Adrenal gland (tissue), 7 donors: ENCODE data around the genes RAG2 and TTC17.

GRCh38 chr11:35529993-35530570 is 4.7 kb upstream of the PAMR1 start:
- PRO-cap, 3 experiments, result no peak in any of the 3 experiments
- RAMPAGE, long total RNA, 4 experiments, result no peak in any of the 4 experiments
- RRBS, result no CpG with 5 or more reads among the region's 2 CpGs

DNA sequence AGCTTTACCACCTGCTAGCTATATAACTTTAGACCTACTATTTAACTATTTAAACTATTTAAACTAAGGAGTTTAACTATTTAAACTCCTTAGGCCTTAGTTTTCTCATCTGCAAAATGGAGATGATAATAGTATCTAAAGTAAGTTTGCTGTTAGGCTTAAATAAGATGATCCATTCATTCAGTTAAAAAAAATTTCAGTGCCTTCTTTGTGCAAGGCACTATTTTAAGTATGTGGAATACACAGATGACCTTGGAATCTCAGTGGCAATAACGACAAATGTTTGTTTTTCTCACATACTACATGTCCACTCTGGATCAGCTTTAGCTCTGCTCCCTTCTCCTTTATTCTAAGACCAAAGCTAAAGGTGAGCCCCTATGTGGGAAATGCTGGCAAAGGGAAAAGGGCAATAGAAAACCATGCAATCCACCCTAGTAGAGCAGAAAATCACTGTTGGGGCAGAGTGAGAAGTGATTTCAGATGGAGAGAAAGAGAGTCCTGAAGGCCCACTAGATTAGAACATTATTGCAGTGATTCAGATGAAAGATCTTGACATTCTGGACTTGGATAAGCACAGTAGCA is 100.3 kb downstream of the TRIM44 start:
- PRO-cap, 3 experiments, result no peak in any of the 3 experiments
- RAMPAGE, long total RNA, 4 experiments, result no peak in any of the 4 experiments
- RRBS, result no CpG with 5 or more reads among the region's 1 CpG

GRCh38 chr11:36034499-36035268 is 90.8 kb downstream of the LDLRAD3 start:
- PRO-cap, 3 experiments, result no peak in any of the 3 experiments
- RAMPAGE, long total RNA, 4 experiments, result no peak in any of the 4 experiments
- RRBS, result no CpG with 5 or more reads among the region's 12 CpGs

- PRO-cap, 3 experiments, result peak in 1 of 3 experiments; most common plus-strand start chr11:36288964 (in 1); most common minus-strand start chr11:36288932 (in 1)
- RAMPAGE, long total RNA, 4 experiments, result no peak in any of the 4 experiments
- RRBS, result no CpG with 5 or more reads among the region's 15 CpGs
Measured at GRCh38 chr11:36288745-36289224, 439 bp downstream of the COMMD9 start.

DNA sequence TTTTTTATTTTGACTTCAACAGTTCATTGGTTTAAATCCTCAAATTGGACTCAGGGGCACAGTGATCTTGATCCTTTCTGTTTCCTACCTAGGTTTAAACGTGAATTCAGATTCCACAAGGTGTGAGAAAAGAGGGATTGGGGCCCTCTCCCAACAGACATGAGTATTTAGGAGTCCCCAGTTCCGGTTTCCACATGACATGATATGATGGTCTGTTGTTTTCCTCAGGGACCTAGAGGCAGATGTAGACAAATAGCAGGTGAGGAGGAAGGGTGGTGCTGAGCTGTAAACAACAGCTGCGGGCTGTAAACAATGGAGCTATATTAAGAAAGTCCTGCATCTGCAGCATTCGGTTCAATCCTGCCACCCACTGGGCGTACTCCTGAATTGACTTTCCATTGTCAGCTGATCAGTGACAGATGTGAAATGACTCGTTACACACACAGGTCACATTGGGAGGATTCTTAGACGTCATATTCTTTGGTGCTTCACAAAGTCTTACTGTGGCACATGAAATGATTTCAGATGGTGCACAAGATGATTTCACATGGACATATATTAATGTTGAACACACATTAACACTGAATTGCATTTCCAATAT is 26.9 kb upstream of the RAG1 start:
- PRO-cap, 3 experiments, result no peak in any of the 3 experiments
- RAMPAGE, long total RNA, 4 experiments, result no peak in any of the 4 experiments
- RRBS, result no CpG with 5 or more reads among the region's 7 CpGs

DNA sequence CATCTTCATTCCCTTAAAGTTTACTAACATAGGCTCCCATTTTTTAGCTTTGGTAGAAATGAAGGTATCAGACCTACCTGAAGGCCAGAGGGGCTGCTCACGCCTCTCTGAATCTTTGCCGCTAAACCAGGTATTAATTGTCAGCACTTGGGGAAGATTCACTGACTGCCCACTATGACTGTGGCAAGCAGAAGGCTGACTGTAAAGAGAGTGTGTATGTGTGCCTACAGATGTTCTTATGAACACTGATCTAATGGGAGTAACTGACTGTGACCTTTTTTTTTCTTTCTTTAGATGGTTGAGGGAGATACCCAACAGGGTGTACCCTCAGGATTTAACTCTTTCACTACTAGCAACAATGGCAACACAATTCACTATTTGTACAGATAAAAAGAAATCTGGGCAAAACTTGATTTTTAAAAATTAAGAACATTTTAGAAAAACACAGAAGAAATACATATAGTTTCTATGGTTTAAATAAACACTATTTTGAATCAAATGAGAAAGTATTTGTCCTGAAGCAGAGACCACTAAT is at the start of gene RAG2:
Gene RAG2 (minus strand): TSS at position 212 of the 535 bp plus-strand sequence.
- PRO-cap, 3 experiments, result no peak in any of the 3 experiments
- RAMPAGE, long total RNA, 4 experiments, result no peak in any of the 4 experiments
- RRBS, result no CpG with 5 or more reads among the region's 2 CpGs

DNA sequence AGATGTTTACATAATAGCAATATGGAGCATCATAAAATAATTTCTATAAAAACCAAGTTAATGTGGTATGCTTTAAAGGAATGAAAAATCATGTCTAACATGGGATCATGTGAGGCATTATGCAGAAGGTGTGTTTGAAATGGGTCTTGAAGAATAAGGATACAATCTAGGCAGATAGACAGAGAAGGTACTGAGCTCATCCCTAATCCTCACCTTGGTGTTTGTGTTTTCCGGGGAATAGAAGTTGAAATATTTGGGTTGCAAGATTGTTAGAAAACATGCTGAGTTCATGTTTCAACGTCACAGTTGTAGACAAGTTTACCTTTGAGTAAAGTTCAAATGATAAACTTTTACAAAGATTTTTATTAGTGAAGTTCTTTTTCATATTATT is 853.1 kb upstream of the RAG2 start:
- PRO-cap, 3 experiments, result no peak in any of the 3 experiments
- RAMPAGE, long total RNA, 4 experiments, result no peak in any of the 4 experiments
- RRBS, result no CpG with 5 or more reads among the region's 2 CpGs

- PRO-cap, 3 experiments, result peak in 1 of 3 experiments; most common minus-strand start chr11:40576515 (in 1)
- RAMPAGE, long total RNA, 4 experiments, result no peak in any of the 4 experiments
- RRBS, result no CpG with 5 or more reads among the region's 3 CpGs
Measured at GRCh38 chr11:40576268-40576585, 883.2 kb downstream of the LRRC4C start.

- PRO-cap, 3 experiments, result peak in 3 of 3 experiments; most common plus-strand start chr11:43358966 (in 2); most common minus-strand start chr11:43358815 (in 2)
- RAMPAGE, long total RNA, 4 experiments, result start-site peak on the plus strand in 3 of 4 experiments, at chr11:43358934-43358949 at its widest, 397 to 2,470 reads per replicate
- RRBS, result 3% methylated on average over 5 of the region's 37 CpGs
Measured at GRCh38 chr11:43358678-43359113, at the start of gene TTC17. TTC17 (plus strand) TSS chr11:43358920.

DNA sequence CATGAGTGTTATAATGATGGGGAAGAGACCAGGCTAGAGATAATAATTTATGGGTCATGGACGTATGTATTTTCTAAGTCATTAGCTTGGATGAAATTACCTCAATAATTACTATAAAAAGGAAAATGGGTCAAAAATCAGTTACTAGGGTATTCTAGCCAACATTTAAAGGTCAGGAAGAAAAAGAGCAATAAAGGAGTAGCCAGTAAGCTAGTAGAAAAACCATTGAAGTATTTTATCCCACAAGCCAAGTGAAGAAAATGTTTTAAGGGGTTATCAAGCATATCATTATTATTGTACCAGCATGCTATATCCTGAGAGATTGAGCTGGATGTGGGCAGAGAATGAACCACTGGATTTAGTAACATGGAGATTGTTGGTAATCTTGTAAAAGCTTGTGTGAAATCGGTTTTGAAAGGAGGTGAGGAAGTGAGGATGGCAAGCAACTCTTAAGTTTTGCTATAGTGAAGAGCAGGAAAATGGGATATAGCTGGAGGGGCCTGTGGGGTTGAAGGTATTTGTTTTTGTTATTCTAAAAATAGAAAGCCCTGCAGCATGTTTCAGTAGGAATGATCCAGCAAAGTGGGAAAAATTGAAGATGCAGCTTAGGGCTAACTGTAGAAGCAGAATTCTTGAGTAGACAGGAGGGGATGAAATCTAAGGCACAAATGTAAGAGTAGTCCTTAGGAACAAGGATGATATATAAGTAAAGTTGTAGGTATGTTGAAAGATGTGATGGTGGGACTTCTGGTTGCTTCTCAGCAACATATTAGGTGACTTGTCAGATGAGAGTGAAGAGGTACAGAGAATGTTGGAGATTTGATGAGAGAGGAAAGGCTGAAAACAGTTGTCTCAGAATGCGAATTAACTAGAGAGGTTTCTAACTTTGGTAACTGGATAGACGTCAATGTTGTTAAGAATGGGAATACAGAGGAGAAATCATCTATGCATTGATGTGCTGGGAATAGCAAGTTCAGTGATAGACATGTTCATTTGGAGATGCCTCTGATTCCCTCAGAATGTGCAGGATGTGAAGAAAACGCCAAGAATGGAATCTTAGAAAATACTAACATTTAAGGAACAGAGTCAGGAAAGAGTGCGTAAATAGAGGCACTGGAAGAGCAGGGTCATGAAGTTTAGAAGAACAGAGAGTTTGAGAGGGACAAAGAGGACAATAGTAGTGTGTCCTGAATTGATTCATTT is 64.1 kb downstream of the TTC17 start:
- PRO-cap, 3 experiments, result no peak in any of the 3 experiments
- RAMPAGE, long total RNA, 4 experiments, result no peak in any of the 4 experiments
- RRBS, result no CpG with 5 or more reads among the region's 6 CpGs

- PRO-cap, 3 experiments, result peak in 1 of 3 experiments; most common plus-strand start chr11:43577299 (in 1); most common minus-strand start chr11:43577151 (in 1)
- RAMPAGE, long total RNA, 4 experiments, result no peak in any of the 4 experiments
- RRBS, result no CpG with 5 or more reads among the region's 30 CpGs
Measured at GRCh38 chr11:43577026-43577647, 103.4 kb upstream of the HSD17B12 start.

DNA sequence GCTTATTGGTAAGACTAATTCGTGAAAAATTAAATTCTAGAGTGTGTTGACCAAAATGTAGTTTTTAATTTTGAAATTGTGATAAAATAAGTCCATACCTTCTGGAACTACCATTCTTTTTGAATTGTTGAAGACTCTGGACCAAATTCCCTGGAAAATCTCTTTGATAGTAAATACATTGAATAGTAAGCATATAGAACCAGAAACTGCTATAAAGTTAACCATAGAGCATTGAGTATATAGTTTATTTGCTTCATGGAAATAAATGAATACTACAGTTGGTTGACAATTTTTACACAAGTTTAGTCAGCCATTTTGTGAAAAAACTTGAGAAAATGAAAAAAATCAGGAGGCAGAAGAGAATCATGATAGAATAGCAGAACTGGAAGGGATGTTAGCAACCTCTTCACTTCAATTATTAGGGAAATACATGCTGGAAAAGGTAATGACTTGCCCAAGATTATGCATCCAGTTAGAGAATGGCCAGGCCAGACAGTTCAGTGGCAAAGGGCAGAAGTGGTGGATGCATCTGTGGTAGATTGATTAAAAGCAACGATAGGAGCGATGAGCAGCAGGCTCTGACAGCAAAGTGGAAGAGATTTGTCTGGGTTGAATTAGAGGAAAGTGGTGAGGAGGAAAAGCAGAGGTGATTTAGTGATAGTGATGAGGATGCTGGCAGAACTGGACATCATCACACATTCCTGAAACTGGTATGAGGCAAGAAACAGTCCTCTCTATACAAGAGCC is 12.3 kb downstream of the HSD17B12 start:
- PRO-cap, 3 experiments, result no peak in any of the 3 experiments
- RAMPAGE, long total RNA, 4 experiments, result no peak in any of the 4 experiments
- RRBS, result no CpG with 5 or more reads among the region's 3 CpGs

DNA sequence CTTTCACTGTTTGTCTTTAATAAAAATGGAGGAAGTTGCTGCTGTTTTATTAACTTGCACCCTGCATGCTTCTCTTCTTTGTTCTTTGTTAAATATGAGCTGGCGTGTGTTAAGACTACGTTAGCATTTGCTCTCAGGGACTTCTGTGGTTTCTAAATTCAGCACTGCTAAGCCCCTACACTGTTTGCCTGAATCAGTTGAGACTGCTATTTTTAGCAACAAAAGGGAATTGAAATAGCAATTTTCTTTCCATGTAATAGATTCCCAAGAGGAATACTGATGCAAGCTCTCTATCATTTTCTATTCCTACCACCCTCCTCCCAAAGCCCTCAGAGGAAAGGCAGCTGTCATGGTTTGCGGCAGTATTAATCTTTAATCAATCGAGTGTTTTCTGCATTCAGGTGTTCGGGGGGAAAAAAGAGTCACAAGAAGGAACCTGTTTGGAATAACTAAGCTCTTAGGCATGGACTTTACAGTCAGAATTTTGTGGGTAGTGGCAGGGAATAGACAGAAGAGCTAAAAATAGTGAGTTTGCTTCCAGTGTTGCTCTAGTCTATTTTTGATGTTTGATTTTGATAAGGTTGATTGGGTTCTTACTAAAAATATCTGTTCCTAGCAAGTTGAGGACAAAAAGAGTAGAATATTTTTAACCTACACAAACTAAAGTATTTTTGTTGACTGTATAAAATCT is 56.3 kb downstream of the HSD17B12 start:
- PRO-cap, 3 experiments, result no peak in any of the 3 experiments
- RAMPAGE, long total RNA, 4 experiments, result no peak in any of the 4 experiments
- RRBS, result no CpG with 5 or more reads among the region's 5 CpGs

DNA sequence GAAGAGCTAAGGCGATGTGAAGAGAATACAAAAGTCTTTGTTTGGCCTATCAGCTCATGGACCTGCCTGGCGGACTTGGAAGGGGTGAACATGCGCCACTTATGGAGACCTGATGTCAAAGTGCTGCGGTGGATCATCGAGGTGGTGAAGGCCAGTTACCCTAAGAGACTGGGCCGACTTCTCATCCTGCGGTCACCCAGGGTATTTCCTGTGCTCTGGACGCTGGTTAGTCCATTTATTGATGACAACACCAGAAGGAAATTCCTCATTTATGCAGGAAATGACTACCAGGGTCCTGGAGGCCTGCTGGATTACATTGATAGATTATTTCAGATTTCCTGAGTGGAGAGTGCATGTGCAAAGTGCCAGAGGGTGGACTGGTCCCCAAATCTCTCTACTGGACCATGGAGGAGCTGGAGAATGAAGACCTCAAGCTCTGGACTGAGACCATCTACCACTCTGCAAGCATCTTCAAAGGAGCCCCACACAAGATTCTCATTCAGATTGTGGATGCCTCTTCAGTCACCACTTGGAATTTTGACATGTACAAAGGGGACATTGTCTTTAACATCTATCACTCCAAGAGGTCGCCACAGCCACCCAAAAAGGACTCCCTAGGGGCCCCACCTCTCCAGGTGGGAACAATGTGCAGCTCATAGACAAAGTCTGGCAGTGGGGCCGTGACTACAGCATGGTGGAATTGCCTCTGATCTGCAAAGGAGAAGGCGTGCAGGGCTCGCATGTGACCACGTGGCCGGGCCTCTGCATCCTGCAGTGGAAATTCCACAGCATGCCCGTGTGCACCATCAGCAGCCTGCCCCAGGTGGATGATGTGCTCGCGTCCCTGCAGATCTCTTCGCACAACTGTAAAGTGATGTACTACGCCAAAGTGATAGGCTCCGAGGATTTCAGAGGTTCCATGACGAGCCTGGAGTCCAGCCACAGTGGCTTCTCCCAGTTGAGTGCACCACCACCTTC is 18.2 kb downstream of the ALKBH3 start:
- PRO-cap, 3 experiments, result no peak in any of the 3 experiments
- RAMPAGE, long total RNA, 4 experiments, result no peak in any of the 4 experiments
- RRBS, result no CpG with 5 or more reads among the region's 21 CpGs

DNA sequence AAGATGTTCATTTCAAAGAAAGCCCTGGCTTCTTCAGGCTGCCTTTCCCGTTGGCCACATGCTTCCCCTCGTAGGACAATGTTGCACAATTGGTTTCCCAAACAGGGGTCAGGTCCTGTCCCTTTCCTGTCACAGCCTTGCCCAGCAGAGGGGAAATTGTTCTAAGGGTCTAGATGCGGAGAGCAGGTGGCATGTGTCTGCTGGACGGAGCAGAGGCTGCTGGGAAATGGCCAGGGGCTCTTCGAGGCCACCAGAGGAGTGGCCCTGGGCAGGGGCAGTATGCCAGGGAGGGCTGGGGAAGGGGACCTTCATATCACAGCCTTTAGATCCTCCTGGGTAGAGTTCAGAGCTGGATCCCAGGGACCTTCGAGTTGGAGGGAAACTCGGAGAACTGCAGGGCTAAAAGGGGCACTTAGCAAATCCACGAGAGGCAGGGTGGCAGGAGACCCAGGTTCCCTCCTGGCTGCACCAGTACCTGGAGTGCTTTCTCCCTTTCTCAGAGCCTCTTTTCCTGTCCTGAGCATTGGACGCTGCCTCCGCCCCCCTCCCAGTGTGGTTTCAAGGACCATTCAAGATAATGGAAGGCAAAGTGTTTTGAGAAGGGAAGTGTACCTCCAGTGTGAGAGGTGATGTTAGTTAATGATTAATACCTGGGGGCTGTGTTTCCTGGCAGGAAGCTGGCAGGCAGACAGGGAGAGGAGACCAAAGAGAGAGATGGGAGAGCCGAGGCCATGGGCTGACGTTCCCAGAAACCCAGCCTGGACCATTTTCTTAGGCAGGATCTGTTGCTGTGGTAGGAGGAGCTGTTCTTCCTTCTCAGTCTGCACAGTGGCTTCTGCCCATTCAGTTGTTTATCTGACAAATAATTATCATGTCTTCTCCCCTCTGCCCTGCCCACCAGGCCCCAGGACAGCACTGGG is 42.5 kb downstream of the C11orf96 start:
- PRO-cap, 3 experiments, result peak in 2 of 3 experiments; most common plus-strand start position 159 of the sequence (in 1)
- RAMPAGE, long total RNA, 4 experiments, result no peak in any of the 4 experiments
- RRBS, result no CpG with 5 or more reads among the region's 12 CpGs

GRCh38 chr11:44067327-44067791 is 1.3 kb downstream of the ACCS start:
- PRO-cap, 3 experiments, result peak in 1 of 3 experiments; most common minus-strand start chr11:44067432 (in 1)
- RAMPAGE, long total RNA, 4 experiments, result no peak in any of the 4 experiments
- RRBS, result no CpG with 5 or more reads among the region's 6 CpGs

- PRO-cap, 3 experiments, result no peak in any of the 3 experiments
- RAMPAGE, long total RNA, 4 experiments, result no peak in any of the 4 experiments
- RRBS, result no CpG with 5 or more reads among the region's 3 CpGs
Measured at GRCh38 chr11:44574591-44575042, 9.2 kb downstream of the CD82 start.

- PRO-cap, 3 experiments, result no peak in any of the 3 experiments
- RAMPAGE, long total RNA, 4 experiments, result no peak in any of the 4 experiments
- RRBS, result no CpG with 5 or more reads among the region's 8 CpGs
Measured at GRCh38 chr11:44584709-44585353, 19.4 kb downstream of the CD82 start.

GRCh38 chr11:44912165-44912534 is 38.5 kb downstream of the TP53I11 start:
- PRO-cap, 3 experiments, result no peak in any of the 3 experiments
- RAMPAGE, long total RNA, 4 experiments, result no peak in any of the 4 experiments
- RRBS, result no CpG with 5 or more reads among the region's 9 CpGs

DNA sequence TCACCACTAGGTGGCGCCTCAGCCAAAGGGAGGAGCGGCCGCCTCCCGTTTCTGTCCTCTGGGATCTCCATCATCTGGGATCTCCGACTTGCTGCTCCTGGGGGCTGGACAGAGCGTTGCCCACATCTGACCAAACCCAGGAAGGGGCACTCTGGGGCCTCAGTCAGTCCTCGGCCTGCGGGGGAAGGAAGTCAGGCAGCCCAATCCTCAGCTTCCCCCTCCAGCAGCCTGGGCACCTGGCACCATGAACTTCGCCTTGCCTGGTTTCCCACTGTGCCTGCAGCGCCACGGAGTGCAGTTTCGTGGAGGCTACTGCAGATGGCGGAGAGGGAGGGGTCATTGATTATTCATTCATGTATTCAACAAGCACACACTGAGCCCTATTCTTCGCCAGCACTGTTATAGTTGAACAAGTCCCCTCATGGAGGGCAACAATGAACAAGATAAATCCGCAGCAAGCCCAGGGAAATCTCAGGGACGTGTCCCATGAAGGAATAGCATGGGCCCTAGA is 23.4 kb downstream of the TP53I11 start:
- PRO-cap, 3 experiments, result no peak in any of the 3 experiments
- RAMPAGE, long total RNA, 4 experiments, result no peak in any of the 4 experiments
- RRBS, result no CpG with 5 or more reads among the region's 16 CpGs